Panc1 (cell line): Measurements from ENCODE around the genes USH1G and OTOP3.

DNA sequence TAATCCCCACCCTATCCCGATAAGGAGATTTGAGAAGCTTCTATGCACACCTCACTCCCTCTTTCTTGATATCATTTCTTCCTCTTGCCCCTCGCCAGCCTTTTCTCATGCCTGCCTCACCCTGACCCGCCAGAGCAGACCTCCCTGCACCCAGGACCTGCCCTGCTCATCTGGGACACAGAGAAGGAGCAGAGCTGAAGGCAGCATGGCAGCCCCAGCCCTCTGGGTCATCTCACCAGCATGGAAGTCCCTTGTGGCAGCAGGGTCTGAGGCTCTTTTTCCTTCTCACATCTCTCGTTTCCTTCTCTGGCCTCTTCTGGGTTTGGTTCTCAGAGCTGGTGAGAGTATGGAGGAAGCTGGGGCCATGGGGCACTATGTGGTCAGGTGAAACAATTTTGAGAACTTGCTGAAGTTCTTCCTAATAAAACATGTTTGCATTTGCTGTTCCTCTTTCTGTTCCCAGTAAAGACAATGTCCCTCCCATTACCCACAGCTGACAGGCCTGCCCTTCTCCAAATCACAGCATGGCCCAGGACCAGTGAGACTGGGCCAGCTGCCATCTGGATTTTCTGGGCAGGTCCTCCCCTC lies 21.3 kb upstream of the CD300C start:
- RRBS, 2 experiments, result no CpG with 5 or more reads among the region's 4 CpGs

GRCh38 chr17:74609915-74610823 lies 13.4 kb downstream of the CD300E start:
- RRBS, 2 experiments, result no CpG with 5 or more reads among the region's 4 CpGs

DNA sequence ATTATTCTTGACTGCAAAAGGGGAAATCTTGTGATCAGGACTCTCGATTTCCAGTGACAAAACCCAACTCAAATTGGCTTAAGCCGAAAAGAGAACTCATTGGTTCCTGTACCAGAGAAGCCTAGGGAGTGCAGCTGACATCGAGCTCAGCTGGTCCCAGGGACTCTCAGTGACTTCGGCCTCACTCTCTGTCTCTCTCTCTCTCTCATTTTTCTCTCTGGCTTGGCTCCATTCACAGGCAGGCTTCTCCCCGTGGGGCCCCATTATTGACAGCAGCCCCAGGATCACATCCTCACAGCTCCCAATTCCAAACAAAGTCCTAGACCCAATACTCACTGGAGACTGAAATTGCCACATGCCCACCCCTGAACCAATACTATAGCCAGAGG lies 30.6 kb downstream of the CD300LF start:
- RRBS, 2 experiments, result no CpG with 5 or more reads among the region's 5 CpGs

GRCh38 chr17:74752687-74753384 lies 4.4 kb downstream of the NHERF1 start:
- RRBS, 2 experiments, result no CpG with 5 or more reads among the region's 10 CpGs

GRCh38 chr17:74758876-74759190 lies 10.4 kb downstream of the NHERF1 start:
- RRBS, 2 experiments, result no CpG with 5 or more reads among the region's 2 CpGs

DNA sequence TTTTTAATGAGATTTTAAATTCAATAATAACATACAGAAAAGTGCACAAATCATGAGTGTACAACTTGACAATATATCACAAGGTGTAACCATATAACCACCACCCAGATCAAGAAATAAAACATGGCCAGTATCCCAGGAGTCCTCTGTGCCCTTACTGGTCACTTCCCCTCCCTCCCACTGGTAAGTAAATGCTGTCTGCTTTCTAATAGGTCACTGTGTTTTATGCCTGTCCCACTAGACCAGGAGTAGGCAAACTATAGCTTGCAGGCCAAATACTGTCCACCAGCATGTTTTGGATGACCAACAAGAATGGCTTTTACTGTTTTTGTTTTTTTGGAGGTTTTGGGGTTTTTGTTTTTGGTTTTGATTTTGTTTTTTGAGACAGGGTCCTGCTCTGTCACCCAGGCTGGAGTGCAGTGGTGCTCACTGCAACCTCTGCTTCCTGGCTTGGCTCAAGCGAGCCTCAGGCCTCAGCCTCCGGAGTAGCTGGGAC lies 1.3 kb upstream of the FDXR start:
- RRBS, 2 experiments, result no CpG with 5 or more reads among the region's 2 CpGs

DNA sequence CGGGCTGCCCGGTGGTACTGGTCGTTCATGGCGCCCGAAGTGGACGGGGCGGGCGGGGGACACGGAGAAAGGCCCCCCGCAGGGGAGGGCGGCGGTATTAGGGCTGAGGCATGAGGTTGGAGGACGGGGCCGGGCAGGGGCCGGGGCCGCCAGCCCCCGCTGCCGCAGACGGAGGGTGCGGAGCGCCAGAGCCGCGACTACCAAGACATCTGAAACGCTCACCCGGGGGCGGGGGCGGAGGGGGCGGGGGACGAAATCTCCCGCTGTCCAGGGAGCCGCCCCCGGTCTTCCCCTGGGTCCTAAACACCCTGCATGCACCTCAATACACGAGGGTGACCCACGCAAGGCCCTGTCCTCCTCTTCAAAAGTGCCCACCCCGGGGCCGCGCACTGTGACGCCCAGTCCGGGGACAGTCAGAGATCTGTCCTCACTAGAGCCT lies at the start of gene USH1G:
Gene USH1G (minus strand): TSS at position 211 of the 439 bp plus-strand sequence.
- RRBS, 2 experiments, result 1 to 8% methylated on average over 18 to 19 of the region's 39 CpGs

- RRBS, 2 experiments, result 0 to 3% methylated on average over 3 of the region's 37 CpGs
These were observed 440 bp upstream of the USH1G start for GRCh38 chr17:74923499-74923890.

GRCh38 chr17:74935369-74936136 lies at the start of gene OTOP3:
TSS of gene OTOP3 (plus strand) at chr17:74935898.
- RRBS, 2 experiments, result 38 to 45% methylated on average over 6 of the region's 51 CpGs

- RRBS, 2 experiments, result no CpG with 5 or more reads among the region's 11 CpGs
These were observed 12.7 kb downstream of the MRPL58 start for GRCh38 chr17:75025025-75025619.

DNA sequence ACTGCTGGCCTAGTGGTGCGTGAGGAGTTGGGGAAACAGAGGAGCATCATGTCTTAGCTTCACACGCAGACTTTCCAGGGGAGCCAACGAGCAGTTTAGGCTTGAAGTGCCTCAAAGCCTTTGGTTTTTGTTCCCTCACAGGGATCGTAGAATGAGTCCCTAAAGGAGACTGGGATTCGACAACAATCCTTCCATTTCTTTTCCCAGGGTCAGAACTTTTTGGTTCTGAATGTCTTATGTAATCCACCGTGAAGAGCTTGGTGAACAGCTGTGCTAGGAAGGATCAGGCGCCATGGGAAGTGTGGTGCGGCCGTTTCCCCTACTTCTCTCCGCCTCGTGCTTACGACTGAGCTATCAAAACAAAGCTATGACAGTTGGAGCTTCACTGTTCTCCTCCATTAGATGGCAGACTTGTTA lies 12.7 kb downstream of the KCTD2 start:
- RRBS, 2 experiments, result no CpG with 5 or more reads among the region's 12 CpGs

GRCh38 chr17:75207977-75208374 lies 2.5 kb downstream of the NUP85 start:
- RRBS, 2 experiments, result no CpG with 5 or more reads among the region's 11 CpGs

GRCh38 chr17:75238681-75239567 lies 22.5 kb downstream of the GGA3 start:
- RRBS, 2 experiments, result no CpG with 5 or more reads among the region's 25 CpGs

DNA sequence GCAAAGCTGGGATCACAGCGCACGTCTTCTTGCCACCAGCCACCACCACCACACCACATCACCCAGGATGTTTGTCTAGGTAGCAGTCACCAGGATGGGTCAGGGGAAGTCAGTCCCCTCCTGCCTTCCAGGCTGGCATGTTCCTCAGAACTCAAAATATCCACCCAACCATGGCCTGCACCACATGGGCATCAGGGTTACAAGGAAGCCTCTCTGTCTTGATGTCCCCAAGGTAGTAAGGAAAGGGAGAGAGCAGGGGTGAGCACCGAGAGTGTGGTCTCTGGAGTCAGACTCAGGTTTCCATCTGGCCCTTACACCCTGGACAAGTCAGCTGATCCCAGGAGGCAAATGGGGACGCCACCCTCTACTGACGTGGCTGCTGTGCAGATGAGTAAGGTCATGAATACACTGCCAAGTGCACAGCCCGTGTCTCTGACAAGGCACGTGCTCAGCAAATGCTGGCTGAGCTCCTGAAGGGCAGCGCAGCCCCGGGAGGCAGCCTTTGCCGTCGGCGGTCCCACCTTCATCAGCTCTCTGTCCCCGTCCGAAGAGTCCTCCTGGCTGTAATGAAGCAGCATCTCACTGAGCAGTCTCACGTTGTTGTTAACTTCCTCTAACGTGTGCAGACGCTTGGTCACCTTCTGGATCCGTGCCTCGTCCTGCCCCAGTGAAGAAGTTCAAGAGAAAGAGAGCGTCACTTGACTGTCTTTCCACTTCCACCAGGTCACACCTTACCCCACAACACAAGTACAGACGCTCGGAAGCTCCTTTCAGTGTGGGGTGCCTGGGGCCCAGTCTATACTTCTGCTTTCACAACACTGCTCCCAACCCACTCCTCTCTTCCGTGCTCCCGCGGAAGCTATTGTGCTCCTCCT lies 19.4 kb downstream of the GGA3 start:
- RRBS, 2 experiments, result no CpG with 5 or more reads among the region's 25 CpGs

GRCh38 chr17:75244560-75245198 lies 16.7 kb downstream of the GGA3 start:
- RRBS, 2 experiments, result no CpG with 5 or more reads among the region's 17 CpGs

DNA sequence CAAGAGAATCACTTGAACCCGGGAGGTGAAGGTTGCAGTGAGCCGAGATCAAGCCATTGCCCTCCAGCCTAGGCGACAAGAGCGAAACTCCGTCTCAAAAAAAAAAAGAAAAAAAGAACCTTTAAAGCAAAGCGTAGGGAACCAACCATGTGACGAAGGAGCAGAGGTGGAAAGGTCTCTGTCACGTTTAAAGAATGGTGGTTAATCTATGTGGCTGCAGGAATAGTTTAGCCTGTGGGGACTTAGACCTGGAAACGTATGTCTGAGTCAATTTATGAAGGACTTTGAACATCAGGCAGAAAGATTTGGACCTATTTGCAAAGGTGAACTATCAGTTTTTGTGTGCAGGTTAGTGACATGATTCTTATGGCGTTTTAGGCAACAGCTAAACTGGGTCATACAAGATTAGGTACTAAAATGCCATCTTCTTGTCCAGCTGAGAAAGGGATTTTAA lies 1.0 kb upstream of the TMEM94 start:
- RRBS, 2 experiments, result no CpG with 5 or more reads among the region's 10 CpGs

- RRBS, 2 experiments, result 94 to 98% methylated on average over 3 to 5 of the region's 43 CpGs
These were observed 13.7 kb downstream of the CASKIN2 start for GRCh38 chr17:75501237-75502367.

DNA sequence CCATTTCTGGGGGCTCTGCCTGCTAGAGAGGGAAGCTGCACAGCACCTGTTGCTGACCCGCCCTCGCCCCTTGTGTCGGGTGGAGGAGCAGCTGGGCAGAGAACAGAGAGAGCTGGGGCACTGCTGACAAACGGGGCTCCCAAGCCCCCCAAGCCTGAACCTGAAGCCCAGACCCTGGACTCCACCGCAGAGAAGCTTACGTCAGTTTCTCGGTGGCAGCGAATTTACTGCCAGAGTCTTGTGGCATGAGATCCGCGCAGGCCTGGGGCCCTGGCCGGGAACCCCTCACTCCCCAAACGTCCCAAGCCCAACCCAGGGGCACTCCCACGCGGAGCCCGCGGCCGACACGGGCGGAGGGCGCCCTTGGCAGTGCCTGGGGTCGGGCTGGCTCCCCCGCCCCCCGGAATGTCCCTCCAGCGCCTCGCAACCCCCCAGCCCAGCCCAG lies 564 bp downstream of the CASKIN2 start:
- RRBS, 2 experiments, result 2 to 5% methylated on average over 3 to 7 of the region's 25 CpGs

- RRBS, 2 experiments, result no CpG with 5 or more reads among the region's 16 CpGs
These were observed 21.0 kb upstream of the MYO15B start for GRCh38 chr17:75566333-75567269.

GRCh38 chr17:75615246-75616086 lies 17.8 kb upstream of the SMIM5 start:
- RRBS, 2 experiments, result no CpG with 5 or more reads among the region's 21 CpGs